HT1080 (cell line): ENCODE results near the genes CORIN, NFXL1 and RASL11B.

RAMPAGE:
- cytosol, long total RNA: no peak
- long total RNA: no peak
- nucleus, long total RNA: no peak
Observed at GRCh38 chr4:47704791-47705235, 133.1 kb downstream of the CORIN start.

RAMPAGE:
- cytosol, long total RNA: no peak
- long total RNA: no peak
- nucleus, long total RNA: no peak
Observed at GRCh38 chr4:47705333-47705934, 132.4 kb downstream of the CORIN start.

GRCh38 chr4:47837348-47838298, at the start of gene CORIN:
Gene CORIN (minus strand): TSS chr4:47838067.
RAMPAGE:
- cytosol, long total RNA: no peak
- long total RNA: no peak
- nucleus, long total RNA: no peak

RAMPAGE:
- cytosol, long total RNA: no peak
- long total RNA: start-site peak on the minus strand at chr4:47914577-47914583, 36 reads
- nucleus, long total RNA: start-site peak on the minus strand at chr4:47914564-47914590, 122 and 67 reads in 2 replicates
Observed at GRCh38 chr4:47914419-47914774, at the start of gene NFXL1. Gene NFXL1 (minus strand): TSS chr4:47914583.

RAMPAGE:
- cytosol, long total RNA: no peak
- long total RNA: no peak
- nucleus, long total RNA: no peak
Observed at GRCh38 chr4:47922536-47922806, 8.1 kb upstream of the NFXL1 start.

DNA sequence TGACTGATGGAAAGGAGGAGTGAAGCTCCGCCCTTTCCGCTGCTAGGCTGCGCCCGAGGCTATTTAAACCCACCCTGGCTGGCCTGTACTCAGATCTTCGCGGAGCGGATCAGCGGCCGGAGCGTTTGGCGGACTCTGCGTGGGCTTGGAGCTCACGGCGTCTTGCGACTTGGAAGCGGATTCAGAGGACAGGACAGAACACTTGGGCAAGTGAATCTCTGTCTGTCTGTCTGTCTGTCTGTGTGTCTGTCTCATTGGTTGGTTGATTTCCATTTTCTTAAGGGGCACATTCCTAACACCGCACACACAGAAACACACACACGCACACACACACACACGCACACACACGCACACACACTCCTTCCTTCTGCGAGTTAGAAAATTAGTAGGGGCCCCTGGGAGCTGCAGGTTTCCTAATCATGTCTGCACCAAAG, 328.9 kb downstream of the CWH43 start:
RAMPAGE:
- cytosol, long total RNA: no peak
- long total RNA: no peak
- nucleus, long total RNA: no peak

GRCh38 chr4:52713744-52714432, 37.3 kb downstream of the ERVMER34-1 start:
RAMPAGE:
- cytosol, long total RNA: no peak
- long total RNA: no peak
- nucleus, long total RNA: no peak

DNA sequence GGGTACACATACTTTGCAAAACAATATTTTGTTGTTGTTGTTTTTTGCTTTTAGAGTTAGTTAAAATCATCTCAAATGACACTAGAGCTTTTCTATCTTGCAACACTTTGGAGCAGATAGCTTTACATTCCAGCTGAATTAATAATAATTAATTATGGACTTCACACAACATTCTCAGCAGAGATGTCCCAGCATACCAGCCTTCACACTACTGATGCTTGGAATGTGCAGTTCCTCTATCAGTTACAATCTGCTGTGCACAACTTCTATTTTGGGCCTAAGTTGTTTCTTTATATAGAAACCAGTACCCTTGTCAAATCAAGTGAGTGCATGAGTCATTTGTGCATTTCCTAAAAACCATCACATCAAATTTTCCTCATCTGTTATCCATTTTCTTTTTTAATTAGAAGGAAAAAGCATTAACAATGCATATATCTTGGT, 8.8 kb upstream of the RASL11B start:
RAMPAGE:
- cytosol, long total RNA: no peak
- long total RNA: no peak
- nucleus, long total RNA: no peak

RAMPAGE:
- cytosol, long total RNA: no peak
- long total RNA: no peak
- nucleus, long total RNA: no peak
Observed at GRCh38 chr4:52861401-52862386, at the start of gene RASL11B. Gene RASL11B (plus strand): TSS chr4:52862317.

DNA sequence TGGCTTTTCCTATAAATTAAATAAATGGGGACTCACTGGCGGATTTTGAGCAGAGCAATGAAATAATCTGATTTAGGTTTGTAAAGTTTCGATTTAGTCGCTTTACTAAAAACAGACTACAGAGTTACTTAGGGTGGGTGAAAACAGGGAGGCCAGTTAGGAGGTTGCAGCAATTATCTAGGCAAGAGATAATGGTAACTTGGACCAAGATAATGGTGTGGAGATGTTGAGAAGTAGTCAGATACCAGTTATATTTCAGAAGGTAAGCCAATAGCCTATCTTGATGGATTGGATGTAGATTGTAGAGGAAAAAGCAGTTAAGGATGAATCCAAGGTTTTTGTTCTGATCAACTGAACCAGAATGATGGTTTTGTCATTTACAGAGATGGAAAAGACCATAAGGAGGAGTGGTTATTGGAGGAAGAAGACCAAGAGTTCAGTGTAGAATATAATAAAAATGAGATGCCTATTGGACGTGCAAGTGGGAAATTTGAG, 23.9 kb downstream of the FIP1L1 start:
RAMPAGE:
- cytosol, long total RNA: no peak
- long total RNA: no peak
- nucleus, long total RNA: no peak

DNA sequence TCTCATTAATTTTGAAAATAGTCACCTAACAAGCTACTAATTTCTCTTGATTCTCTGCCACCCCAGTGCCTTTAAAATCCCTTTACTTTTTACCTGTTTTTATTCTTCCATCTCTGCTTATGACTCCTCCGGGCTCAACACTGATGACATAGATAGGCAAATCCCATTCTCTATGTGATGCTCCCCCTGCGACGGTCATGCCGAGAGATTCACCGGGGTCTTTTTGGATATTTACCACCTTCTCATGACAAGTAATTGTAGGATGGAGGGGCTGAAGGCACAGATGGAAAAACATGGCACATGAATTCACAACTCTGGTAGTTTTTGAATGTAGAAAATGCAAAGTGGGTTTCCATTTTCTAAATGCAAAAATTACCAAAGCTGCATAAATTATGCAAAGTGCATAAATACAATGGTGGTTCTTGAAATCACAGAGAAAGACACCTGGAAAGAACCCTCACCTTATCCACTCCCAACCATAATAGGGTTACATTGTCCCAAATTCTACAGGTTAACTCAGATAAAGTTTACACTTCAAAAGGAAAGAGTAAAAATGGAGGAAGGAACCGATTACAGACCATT, 101.1 kb downstream of the FIP1L1 start:
RAMPAGE:
- cytosol, long total RNA: no peak
- long total RNA: no peak
- nucleus, long total RNA: no peak

DNA sequence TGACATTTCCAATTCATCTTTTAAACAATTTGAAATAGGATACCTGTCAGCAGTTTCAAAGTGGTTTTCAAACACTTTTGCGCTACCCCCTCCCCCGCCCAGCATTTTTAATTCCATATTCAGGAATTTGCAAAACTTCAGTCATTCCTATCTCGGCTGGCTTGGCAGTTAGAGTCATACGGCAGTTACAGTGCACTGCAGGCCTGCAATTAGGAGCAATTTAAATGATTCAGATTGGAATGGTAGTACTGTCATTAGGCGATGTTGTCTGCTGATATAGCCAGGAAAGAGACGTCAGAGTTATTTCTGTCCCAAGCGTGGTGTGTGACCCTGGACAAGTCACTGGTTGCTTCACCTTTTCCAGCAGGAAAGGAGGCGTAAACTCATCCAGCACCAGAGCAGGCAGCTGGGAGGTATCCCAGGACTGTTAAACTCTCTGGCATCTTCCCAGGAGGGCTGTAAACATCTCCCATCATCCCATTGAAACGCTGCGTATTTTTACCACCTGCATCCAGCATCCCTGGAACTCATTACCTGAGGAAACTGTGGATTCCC, 790 bp upstream of the LNX1 start:
RAMPAGE:
- cytosol, long total RNA: no peak
- long total RNA: no peak
- nucleus, long total RNA: no peak

GRCh38 chr4:53592680-53593407, 1.6 kb upstream of the LNX1 start:
RAMPAGE:
- cytosol, long total RNA: no peak
- long total RNA: no peak
- nucleus, long total RNA: no peak

DNA sequence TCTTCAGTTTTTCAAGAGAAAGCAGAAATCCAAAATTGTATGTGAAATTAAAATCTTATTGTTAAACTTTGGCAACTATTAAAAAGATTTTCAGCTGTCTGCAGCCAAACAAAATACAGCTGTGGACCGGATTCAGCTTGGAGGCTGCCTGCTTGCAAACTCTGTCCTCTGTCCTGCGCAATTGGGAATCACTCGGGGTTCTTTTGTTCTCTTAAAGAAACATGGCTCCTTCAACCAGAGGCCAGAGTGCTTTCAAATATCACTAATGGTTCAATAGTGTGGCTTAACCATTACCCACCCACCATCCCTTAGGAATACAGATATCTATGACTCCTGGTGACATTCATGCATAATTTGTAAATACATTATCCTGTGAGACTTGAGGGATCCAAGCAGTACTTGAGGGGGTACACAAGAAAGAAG, 201.2 kb downstream of the CHIC2 start:
RAMPAGE:
- cytosol, long total RNA: no peak
- long total RNA: no peak
- nucleus, long total RNA: no peak

RAMPAGE:
- cytosol, long total RNA: no peak
- long total RNA: no peak
- nucleus, long total RNA: no peak
Observed at GRCh38 chr4:54066658-54067654, 2.6 kb upstream of the CHIC2 start.

RAMPAGE:
- cytosol, long total RNA: no peak
- long total RNA: no peak
- nucleus, long total RNA: no peak
Observed at GRCh38 chr4:54154276-54154692, 54.3 kb downstream of the GSX2 start.

RAMPAGE:
- cytosol, long total RNA: no peak
- long total RNA: no peak
- nucleus, long total RNA: no peak
Observed at GRCh38 chr4:54296462-54297093, 67.5 kb downstream of the PDGFRA start.

GRCh38 chr4:54409229-54409864, 180.3 kb downstream of the PDGFRA start:
RAMPAGE:
- cytosol, long total RNA: no peak
- long total RNA: no peak
- nucleus, long total RNA: no peak

GRCh38 chr4:54783956-54784449, 126.2 kb downstream of the KIT start:
RAMPAGE:
- cytosol, long total RNA: no peak
- long total RNA: no peak
- nucleus, long total RNA: no peak

GRCh38 chr4:55396682-55397474, 1.1 kb downstream of the TMEM165 start:
RAMPAGE:
- cytosol, long total RNA: no peak
- long total RNA: no peak
- nucleus, long total RNA: no peak